Measurements from ENCODE around the gene SLC39A11.

- PRO-cap, result no peak
- RAMPAGE, long total RNA, 4 experiments, result no peak in any of the 4 experiments
Observed at GRCh38 chr17:72387524-72387971, 266.7 kb downstream of the SOX9 start.

- PRO-cap, result no peak
- RAMPAGE, long total RNA, 4 experiments, result no peak in any of the 4 experiments
Observed at GRCh38 chr17:72392545-72393147, 271.8 kb downstream of the SOX9 start.

- PRO-cap, result no peak
- RAMPAGE, long total RNA, 4 experiments, result no peak in any of the 4 experiments
Observed at GRCh38 chr17:72476023-72477080, 355.5 kb downstream of the SOX9 start.

DNA sequence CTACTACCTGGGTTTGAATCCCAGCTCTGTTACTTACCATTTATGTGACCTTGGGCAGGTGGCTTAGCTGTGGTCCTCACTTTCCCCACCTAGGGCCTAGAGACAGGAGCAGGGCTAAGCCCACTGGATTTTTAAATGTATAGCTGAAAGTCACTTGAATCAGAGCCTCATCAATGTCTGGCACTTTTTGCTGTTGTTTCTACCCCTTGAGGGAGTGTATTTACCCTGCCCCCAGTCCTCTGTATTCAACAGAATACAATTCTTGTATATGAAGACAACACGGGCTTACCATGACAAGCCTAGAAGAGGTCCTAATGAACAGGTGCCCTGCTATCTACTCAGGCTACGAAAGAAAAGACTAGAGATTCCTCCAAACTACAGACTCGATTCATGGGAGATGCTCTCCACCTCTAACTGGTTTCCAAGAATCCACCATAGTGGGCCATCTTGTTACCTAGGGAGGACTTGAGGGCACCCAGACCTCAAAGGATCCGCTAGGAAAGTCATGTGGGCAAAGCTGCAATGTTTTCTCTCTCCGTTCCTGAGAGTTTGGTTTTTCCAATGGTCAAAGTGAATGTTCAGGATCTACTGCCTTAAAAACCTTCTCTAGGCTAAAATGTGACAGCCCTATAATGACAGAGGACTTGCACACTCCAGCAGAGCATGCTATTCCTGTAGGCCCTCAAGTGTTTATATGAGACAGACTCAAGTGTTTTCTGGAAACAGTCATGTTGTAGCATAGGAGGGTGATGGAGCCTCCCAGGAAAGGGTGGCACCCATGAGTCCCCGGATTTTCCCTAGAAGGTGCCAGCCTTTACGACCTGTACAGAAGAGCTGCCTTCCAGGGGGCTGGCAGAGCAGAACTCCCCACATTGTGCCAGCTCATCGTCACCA lies 437.4 kb downstream of the SOX9 start:
- PRO-cap, result no peak
- RAMPAGE, long total RNA, 4 experiments, result no peak in any of the 4 experiments

- PRO-cap, result no peak
- RAMPAGE, long total RNA, 4 experiments, result no peak in any of the 4 experiments
Observed at GRCh38 chr17:72602853-72603536, 482.2 kb downstream of the SOX9 start.

DNA sequence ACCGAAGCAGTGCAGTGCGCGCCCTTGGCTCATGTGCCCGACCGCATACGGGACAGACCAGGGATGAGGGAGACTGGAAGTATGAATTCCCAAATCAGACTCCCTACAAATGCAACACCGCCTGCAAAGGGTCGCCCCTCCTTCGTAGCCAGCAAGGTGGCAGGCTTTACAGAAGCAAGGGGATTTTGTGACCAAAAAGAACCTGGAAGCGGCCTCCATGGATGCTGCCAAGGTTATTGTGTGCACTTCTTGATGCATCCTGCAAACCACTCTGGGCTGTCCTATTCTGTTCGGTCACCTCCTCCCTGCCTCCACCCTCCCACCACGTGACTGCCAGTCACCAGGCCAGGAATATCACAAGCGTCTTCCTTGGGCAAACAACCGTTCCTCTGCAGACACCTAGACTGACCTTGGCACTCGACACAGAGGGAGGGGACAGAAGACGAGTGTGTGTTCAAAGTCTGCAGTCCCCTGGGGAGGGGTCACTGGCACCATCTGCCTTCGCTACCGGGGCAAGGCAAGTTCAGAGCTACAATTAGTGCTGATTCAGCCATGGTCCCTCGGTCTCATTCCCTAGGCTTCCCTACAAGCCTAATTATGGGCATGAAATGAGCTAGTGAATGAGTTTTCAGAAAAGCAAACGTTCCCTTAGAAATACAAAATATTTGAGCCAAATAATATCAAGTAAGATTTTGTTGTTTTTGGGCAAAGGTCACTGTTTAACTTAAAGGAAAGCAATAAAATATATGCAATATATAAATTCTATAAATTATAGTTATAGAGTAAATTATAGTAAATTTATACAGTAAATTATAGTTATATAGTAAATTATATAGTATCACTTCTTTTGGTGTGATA lies 460.2 kb downstream of the SLC39A11 start:
- PRO-cap, result no peak
- RAMPAGE, long total RNA, 4 experiments, result no peak in any of the 4 experiments

DNA sequence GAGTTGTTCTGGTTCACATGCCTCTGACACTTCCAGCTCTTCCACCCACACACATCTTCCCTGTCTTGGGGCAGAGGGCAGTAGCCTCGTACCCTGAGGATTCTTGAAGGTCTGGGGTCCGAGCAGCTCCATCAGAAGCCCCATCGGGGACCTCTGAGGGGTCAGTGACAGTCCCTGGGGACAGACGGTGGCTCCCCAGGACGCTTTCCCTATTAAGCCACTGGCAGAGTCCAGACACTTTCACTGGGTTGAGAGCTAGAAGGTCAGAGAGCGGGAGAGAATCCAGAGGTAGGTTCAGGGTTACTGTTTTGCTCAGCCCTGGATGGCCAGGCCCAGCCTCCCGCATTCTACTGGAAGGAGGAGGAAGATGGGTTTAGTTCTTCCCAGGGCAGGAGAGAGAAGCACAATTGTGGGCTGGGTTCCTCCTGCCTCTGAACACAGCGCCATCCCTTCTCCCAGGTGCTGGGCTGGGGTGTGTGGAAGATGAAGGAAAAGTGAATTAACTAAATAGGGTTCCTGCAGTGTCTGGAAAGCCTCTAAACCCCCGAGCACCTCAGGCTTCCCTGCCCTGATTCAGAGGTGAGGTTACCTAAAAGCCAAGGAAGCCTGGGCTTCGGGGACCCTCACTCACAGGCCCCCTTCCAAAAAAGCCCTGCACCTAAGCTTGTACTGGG lies 452.8 kb downstream of the SLC39A11 start:
- PRO-cap, result no peak
- RAMPAGE, long total RNA, 4 experiments, result no peak in any of the 4 experiments

DNA sequence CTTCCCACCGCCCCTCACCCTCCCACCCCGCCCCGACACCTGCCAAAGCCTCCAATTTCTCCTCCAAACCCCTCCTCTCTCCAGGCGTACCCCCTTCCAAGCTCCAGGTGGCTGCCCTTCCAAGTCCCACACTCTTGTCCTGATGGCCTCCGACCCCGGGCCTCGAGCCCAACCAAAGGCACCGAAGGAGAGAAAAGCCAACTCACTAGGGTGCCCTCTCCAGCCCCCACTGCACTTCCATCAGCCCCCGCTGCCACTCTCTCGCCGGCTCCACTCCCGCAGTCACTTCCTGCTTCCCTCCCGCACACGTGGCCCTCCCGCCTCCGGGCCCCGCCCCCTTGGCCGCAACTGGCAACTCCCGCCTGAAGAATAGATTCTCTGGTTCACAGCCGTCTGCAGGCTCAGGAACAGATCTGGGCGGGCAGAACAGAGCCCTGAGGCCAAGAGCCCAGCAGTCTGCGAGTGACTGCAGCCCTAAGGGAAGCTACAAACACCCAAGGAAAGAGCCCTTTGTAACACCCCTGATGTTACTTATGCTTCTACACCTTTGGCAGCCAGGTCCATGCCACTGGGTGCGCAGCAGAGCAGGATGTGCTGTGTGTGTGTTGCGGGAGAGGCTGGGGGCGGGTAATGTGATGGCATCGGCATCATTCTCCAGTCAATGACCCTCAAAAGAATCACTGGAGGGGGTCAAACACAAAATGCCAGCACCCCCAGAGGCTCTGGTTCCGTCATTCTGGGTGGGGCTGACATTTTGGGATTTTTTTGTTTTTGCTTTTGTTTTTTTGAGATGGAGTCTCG lies at the start of gene SLC39A11:
Gene SLC39A11 (minus strand): TSS at position 284 of the 801 bp plus-strand sequence.
- PRO-cap, result no peak
- RAMPAGE, long total RNA, 4 experiments, result start-site peak on the minus strand in 3 of 4 experiments, centred at positions 267 to 282 of the sequence, 19 to 590 reads per replicate

GRCh38 chr17:73165958-73166691 lies 1.3 kb downstream of the SSTR2 start:
- PRO-cap, result no peak
- RAMPAGE, long total RNA, 4 experiments, result no peak in any of the 4 experiments

GRCh38 chr17:73166692-73167585 lies 2.1 kb downstream of the SSTR2 start:
- PRO-cap, result no peak
- RAMPAGE, long total RNA, 4 experiments, result no peak in any of the 4 experiments

- PRO-cap, result no peak
- RAMPAGE, long total RNA, 4 experiments, result no peak in any of the 4 experiments
Observed at GRCh38 chr17:73307976-73308867, 3.6 kb downstream of the CDC42EP4 start.

DNA sequence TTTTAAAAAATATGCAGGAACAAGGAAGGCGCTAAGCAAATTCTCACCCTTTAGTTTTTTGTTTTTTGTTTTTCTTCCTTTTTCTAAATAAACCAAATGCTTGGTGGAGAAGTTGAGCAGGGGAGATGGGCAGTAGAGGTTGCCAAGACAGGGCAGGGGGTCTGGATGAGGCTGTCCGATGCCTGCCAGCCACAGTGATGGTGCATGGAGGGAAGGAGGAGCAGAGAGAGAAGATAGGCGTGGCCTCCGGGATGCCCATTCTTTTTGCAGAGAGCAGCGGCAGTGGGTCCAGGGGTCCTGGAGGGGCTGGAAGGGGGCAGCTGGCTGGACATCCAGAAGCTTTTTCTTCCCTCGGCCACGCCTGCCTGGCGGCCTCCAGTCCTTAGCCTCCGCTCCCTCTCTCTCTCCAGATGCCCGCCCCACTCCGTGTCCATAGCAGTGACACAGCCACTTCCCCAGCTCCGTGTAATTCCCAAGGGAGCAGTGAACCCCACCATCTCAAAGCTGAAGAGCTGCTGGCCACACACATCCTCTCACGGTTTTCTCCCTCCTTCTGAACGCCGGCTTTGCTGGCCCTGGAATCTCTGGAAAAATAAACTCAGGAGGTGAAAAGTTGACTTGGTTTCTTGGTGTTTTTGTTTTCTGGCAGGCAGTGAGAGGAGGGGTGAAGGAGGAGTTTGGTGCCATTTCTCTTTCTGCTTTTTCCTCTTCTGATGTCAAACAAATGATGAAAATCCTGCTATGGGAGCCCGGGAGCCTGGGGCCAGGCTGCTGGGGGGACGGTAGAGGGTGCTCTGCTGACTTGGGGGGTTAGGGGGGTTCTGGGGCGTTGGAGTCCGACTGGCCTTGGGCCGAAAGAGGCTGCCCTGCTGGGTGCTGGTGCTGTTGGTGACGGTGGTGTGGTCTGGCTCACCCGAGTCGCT lies 26.3 kb upstream of the CDC42EP4 start:
- PRO-cap, result no peak
- RAMPAGE, long total RNA, 4 experiments, result no peak in any of the 4 experiments

DNA sequence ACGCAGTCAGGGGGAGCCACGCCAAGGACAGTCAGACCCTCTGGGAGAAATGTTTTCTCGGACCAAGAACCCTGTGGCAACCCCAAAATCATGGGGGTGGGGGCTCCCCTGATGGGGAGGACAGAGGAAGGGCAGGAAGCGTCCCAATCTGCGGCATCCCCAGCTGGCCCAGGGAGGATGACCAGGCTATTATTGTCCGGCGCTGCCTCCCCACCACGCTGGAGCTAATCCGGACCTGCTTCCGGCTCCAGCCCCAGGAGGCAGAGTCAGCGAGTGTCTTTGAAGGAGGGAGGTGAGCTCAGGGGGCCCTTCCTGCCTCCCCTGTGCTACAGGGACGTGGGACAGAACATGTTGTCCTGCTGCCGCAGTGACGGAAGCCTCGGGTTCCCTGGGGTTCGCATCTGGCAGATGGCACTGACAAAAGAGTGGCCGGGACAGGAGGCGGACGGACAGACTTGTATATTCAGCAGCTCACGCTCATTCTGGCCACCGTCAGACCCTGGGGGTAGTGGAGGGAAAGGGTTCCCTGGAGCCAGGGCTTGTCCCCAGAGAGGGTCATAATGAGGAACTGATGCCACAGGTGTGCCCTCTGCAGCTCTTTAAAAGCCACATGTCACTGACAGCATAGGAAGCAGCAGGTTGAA lies 54.2 kb upstream of the CDC42EP4 start:
- PRO-cap, result no peak
- RAMPAGE, long total RNA, 4 experiments, result no peak in any of the 4 experiments

- PRO-cap, result no peak
- RAMPAGE, long total RNA, 4 experiments, result no peak in any of the 4 experiments
Observed at GRCh38 chr17:73474350-73474797, 162.6 kb upstream of the CDC42EP4 start.

- PRO-cap, result no peak
- RAMPAGE, long total RNA, 4 experiments, result no peak in any of the 4 experiments
Observed at GRCh38 chr17:73591670-73592401, 52.4 kb downstream of the SDK2 start.

GRCh38 chr17:73991142-73991539 lies 212.3 kb upstream of the RPL38 start:
- PRO-cap, result no peak
- RAMPAGE, long total RNA, 4 experiments, result no peak in any of the 4 experiments

GRCh38 chr17:74042651-74043313 lies 160.7 kb upstream of the RPL38 start:
- PRO-cap, result no peak
- RAMPAGE, long total RNA, 4 experiments, result no peak in any of the 4 experiments

GRCh38 chr17:74163469-74163918 lies 40.0 kb upstream of the RPL38 start:
- PRO-cap, result no peak
- RAMPAGE, long total RNA, 4 experiments, result no peak in any of the 4 experiments

- PRO-cap, result no peak
- RAMPAGE, long total RNA, 4 experiments, result no peak in any of the 4 experiments
Observed at GRCh38 chr17:74429524-74430060, 2.3 kb upstream of the GPRC5C start.

DNA sequence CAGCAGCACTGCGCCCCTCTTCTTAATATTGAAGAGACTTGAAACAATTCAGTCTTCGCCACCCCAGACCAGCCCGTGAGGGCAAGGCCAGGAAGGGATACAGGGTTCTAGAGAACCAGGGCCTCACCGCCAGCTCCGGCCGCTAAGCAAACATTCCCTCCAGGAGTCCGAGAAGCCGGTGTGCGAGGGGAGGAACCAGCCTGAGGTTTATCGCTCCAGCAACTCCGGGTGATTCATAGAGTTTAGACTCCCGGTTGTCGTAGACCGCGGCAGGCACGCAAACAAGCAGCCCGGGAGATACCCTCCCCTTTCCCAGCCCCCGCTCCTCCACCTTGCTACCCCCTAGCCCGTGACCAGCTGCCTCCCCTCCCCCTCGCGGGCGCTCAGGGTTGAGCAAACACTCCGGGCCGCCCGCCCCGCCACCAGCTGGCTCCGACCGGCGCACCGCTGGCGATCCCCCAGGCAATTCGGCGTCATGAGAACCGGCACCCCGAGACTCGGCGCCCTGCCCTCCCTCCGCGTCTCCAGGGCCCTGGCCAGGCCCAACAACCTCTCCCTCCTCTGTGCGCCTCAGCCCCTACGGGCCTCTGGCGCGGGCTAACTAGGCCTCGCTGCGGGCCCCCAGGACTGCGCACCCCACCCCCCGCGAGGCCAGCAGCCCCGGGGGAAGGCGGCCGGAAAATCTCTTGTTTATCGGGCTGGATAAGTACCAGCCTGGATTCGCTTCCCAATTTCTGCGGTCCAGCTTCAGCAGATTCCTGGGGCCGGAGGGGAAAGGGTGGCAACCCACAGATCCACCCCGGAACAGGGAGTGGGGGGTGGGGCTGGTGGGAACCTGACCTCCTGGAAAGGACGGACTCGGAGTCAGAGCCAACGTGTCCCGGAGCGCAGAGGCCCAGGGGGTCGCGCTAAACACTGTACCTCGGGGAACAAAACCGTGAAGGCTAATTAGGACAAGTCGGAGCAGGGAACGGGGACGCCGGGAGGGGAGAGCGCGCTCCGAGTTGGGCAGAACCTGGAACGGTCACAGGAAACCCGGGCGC lies 1.0 kb upstream of the GPRC5C start:
- PRO-cap, result no peak
- RAMPAGE, long total RNA, 4 experiments, result no peak in any of the 4 experiments

Data from omental fat pad (tissue), 4 donors.